Natural killer cell (primary cell): ENCODE measurements around a stretch of chr17.

DNA sequence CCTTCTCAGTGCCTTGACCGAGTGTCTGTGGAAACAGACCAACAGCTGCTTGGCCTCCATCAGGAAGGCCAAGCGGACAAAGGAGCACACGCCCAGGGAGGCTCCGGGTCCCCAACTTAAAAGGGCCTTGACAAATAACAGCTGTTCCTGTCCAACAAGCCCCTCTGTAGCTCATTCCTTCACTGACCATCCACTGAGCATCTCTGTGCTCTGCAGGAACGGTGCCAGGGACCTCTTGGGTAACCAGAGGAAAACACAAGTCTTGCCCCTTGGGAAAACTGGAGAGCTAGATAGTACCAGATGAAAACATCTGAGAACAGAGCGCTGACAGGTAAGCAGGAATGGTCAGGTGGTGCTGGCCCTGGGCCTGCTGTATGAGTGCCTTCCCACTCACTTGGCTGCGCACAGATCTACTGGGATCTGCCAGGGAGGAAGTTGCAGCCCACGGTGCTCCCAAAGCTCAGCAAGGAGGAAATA lies 12.7 kb downstream of the DCAKD start:
- PRO-cap = no peak

DNA sequence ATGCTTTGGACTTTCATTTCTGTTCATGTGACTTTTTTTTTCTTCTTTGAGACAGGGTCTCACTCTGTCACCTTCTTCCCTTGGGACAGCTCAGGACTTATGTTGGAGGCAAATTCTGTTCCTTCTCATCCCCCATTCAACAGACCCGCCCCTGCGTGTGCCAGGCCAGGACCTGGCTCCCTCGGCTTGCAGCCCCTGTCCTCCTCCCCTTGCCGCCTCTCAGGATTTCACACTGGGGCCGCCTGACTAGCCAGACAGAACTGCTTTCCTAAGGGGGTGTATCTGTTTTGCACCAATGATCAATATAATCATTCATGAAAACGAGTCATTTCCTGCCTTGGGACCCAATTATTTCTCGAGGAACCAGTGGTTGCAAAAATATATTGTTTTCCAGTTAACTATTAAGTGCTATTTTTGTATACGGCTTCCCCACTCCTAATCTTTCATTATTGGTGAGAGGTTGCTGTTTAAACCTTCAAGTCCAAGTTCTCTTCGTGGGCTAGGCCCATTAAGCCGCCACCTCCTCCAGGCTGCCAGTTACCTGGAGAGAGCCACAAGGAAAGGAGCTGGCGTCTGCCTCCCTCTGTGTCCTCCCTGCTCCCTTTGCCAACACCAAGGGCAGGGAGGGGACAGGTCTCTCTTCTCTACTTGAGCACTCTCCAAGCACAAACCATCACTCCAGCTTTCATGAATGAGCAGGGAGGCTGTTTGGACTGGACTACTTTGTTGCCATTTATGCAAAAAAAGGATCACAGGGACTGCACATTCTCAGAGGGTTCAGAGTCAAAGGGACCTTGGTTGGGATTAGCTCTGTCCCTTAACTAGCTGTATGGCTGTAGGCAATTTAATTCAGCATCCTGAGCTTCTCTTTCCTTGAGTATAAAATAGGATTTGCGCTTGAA lies 8.9 kb downstream of the DCAKD start:
- PRO-cap = no peak

DNA sequence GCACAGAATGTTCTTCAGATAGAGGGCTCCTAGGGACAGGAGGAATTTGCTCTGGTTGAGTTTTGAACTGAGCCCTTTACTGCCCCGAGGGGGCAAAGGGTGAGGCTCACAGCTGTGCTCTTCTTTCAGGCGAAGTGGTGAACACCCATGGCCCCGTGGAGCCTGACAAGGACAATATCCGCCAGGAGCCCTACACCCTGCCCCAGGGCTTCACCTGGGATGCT lies 32.4 kb downstream of the NMT1 start:
- PRO-cap = no peak

DNA sequence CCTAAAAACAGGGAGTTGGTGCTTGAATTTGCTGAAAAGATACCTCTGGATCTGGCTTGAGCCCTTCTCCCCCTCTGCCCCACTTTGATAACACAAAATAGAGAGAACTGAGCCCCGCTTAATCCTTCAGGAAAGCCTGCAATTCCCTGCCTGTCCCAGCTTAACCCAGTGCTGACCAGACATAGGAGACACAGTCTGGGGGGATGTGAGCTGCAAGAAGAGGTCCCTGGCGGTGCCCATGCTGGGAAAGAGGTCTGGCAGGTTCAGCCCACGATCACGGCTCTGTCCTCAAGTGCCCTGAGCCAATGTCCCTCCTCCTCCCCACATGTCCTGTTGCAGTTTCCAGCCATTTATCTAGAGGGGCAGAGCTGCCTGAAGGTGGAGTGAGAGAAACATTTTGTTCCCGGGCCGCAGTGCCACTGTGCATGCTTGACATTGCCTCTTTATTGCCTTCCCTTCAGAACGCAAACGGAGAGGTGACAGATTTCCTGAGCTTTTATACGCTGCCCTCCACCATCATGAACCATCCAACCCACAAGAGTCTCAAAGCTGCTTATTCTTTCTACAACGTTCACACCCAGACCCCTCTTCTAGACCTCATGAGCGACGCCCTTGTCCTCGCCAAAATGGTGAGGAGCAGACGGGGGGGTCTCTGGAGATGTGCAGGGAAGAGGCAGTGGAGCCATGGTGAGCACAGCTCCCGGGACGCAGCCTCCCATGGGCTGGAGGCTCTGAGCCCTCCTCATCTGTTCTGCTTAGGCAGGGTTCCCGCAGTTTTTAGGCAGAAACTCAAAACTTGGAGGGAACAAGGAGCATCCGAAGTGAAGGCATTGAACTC lies 28.8 kb downstream of the PLCD3 start:
- PRO-cap = no peak

DNA sequence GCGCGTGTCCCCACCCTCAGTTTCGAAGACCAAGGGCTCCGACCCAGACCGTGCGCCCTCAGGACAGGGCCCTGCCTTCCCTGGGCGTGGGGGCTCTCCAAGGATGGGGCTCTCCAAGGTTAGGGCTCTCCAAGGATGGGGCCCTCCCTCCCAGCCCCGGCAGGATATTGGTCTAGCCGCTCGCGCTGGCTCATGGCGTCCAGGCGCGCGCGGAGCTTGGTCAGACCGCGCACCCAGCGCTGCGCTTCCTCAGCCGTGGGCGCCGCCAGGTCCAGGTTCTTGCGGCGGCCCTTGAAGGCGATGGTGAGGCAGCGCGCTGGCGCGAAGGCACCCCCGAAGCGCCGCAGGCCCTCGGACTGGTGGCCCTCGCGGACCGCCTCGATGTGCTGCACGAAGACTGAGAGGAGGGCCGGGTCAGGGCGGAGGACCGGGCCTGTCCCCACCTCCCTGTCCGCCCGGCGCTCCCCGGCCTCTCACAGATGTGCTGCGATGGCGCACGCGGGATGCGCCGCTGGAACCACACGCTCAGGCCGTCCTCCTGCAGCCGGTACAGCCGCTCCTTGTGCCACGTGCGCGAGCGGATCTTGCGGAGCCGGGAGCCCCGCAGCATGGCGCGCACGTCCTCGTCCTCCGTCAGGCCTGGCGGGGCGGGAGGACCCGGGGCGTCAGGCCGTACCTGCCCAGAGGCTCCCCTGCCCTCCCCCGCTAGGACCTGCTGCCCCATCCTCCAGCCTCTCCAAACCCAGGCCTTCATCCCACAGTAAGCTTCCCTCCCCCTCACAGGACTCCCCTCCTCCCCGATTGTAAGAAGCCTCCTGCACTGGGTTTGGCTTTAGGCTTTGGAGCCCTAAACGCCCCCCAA lies 11.3 kb downstream of the PLCD3 start:
- PRO-cap = no peak

GRCh38 chr17:45127484-45127777 lies 4.9 kb downstream of the PLCD3 start:
- PRO-cap = no peak

- PRO-cap = no peak
These were observed 2.6 kb downstream of the PLCD3 start for GRCh38 chr17:45129302-45130566.

- PRO-cap = no peak
These were observed 5.3 kb upstream of the HEXIM1 start for GRCh38 chr17:45142771-45143668.

- PRO-cap = bidirectional peak, plus-strand start at chr17:45148478, minus-strand start at chr17:45148172
These were observed 273 bp upstream of the HEXIM1 start for GRCh38 chr17:45148013-45148390.

GRCh38 chr17:45190368-45190926 lies 28.8 kb downstream of the HEXIM2 start:
- PRO-cap = no peak

DNA sequence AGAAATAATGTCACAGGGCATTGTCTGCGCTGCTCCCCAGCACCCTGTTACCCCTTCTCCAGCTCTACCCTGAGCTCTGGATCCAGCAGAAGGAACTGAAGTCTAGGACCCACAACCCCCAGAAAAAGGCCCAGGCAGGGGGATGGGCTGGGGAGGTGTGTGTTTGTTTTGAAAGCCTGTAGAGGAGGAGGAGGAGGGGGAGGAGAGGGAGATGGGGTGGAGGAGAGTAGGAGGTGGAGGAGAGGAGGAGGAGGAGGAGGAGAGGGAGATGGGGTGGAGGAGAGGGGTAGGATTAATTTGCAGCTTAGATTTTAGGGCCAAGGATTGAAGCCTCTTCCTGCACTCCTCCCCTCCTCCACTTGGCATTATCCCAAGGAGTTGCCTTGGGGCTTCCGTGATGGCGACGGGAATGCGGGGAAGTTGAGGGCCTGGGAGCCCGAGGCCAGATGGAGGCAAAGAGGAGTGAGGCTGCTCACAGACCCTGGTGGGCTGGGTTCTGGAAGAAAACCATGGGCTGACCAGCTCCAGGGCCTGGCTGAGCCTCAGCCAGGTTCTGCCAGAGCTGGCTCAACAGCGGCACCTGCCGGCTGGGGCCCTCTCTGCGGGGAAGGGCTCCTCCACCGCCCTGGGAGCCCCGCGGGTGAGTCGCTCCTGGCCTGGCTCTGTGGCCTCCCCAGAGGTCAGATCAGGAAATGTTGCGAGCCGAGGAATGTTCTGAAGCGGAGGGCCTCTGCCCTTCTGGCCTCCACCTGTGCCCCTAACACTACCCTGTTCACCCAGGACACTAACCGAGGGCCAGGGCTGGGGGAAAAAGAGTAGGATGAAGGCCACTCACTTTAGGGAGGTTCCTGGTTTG lies 24.1 kb upstream of the FMNL1 start:
- PRO-cap = no peak

GRCh38 chr17:45222610-45223516 lies 1.2 kb downstream of the FMNL1 start:
- PRO-cap = no peak

- PRO-cap = no peak
These were observed 14.2 kb downstream of the FMNL1 start for GRCh38 chr17:45235856-45236348.

DNA sequence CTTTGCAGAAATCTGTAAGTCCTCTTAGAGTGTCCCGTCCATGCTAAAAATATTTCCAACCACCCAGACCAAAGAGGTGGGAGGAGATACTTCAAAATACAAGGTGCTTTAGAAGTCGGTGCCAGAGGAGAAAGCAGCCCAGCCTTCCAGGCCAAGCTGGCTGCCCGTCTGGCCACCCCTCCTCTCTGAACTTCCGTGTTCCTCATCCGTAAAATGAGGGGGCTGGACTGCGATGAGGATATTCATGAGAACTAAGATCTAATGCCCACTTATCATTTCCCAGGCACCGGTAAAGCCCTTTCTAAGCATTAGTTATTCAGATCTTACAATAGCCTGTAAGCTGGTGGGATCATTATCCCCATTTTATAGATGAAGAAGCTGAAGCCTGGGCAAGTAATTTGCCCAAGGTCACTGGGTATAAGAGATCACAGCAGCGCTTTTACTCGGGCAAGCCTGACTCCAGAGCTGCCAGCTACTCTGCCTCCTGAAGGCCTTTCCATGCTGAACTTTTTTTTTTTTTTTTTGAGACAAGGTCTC lies 16.3 kb upstream of the SPATA32 start:
- PRO-cap = no peak

GRCh38 chr17:45341529-45342123 lies 24.8 kb upstream of the MAP3K14 start:
- PRO-cap = no peak

- PRO-cap = no peak
These were observed 3.0 kb downstream of the PLEKHM1 start for GRCh38 chr17:45487472-45488069.

DNA sequence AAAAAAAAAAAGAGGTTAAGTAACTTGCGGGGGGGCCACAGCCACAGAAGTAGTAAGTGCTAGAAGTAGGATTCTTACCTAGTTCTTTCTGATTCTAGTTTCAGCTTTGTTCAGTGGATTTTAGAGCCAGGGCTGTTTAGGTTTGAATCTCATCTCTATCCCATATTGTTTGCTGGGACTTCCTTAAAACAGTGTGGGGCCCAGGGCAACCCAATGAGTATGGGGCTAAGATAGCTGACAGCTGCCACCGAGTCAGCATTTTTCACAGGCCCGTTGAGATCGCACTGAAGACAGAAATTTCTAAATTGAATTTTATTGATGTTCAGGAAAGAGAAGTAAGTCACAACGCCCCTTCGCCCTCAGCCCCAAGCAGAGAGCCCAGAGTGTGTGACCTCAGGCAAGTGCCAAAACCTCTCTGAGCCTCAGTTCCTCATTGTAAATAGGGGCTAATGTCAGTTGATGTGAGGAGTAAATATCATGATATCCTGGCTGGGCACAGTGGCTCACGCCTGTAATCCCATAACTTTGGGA lies 4.0 kb upstream of the PLEKHM1 start:
- PRO-cap = no peak

- PRO-cap = no peak
These were observed 142.9 kb upstream of the CRHR1 start for GRCh38 chr17:45641068-45641863.

DNA sequence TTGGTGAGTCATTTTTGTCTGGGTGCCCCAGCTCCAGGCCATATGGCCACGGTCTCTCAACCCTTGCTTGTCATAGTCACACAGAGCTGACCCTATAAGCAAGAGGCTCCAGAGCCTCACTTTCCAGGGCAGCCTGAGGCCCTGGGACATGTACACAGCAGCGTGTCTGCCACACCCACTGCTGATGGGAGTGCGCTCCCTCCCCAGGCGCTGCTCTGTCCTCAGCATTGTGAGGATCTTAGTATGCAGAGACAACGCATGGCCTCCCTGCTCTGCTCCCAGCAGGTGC lies 80.8 kb upstream of the CRHR1 start:
- PRO-cap = no peak

GRCh38 chr17:45784514-45785569 lies 722 bp downstream of the CRHR1 start:
- PRO-cap = no peak